Karpas-422 (cell line): ENCODE measurements around a stretch of chr7.

- PRO-cap = no peak
- RAMPAGE, long total RNA = no peak
Measured at GRCh38 chr7:107078394-107079149, 34.1 kb downstream of the PRKAR2B start.

GRCh38 chr7:107234486-107234720 lies 65.6 kb downstream of the HBP1 start:
- PRO-cap = no peak
- RAMPAGE, long total RNA = no peak

GRCh38 chr7:107561150-107561428 lies 2.6 kb downstream of the COG5 start:
- PRO-cap = no peak
- RAMPAGE, long total RNA = no peak

DNA sequence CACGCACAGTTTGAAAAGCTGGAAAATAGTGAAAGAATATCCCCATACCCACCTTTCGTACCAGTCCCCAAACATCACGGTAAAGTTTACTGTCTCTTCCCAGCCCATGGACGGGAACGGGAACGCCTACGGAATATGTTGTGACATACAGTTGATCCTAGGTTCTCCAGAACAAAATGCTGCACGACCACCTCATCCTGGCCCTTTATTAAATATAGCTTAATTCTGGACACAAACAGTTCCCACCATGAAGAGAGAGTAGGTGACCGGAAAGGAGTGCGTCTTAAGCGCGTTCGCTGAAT lies 462 bp upstream of the BCAP29 start:
- PRO-cap = no peak
- RAMPAGE, long total RNA = no peak

DNA sequence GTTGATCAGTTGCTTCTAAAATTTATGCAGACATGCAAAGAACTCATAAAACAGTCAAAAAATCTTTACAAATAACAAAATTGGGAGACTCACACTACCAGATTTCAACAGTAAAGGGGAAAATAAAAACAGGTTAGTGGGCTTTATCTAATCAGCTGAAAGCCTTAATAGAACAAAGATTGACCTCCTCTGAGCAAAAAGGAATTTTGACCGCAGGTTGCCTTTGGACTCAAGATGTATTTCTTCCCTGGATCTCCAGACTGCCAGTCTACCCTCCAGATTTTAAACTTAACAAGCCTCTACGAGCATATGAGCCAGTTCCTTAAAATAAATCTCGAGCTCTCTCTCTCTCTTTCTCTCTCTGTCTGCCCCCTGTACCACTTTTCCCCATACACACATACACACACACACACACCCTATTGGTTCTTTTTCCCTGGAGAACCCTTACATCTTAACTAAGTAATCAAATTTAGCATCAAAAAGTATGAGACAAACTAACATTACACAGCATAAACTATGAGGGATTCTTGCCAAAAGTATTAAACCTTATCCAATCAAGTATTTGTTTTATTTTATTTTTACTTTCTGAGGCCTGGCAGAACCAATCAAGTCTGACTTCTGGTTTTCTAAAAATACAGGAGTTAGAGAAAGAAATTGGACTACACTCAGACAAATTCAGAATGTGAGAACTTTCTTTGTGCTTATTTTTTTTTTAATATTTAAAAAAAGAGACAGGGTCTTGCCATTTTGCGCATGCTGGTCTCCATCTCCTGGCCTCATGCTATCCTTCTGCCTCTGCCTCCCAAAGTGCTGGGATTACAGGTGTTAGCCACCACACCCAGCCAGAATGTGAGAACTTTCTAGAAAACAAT lies 11.4 kb downstream of the BCAP29 start:
- PRO-cap = no peak
- RAMPAGE, long total RNA = no peak

DNA sequence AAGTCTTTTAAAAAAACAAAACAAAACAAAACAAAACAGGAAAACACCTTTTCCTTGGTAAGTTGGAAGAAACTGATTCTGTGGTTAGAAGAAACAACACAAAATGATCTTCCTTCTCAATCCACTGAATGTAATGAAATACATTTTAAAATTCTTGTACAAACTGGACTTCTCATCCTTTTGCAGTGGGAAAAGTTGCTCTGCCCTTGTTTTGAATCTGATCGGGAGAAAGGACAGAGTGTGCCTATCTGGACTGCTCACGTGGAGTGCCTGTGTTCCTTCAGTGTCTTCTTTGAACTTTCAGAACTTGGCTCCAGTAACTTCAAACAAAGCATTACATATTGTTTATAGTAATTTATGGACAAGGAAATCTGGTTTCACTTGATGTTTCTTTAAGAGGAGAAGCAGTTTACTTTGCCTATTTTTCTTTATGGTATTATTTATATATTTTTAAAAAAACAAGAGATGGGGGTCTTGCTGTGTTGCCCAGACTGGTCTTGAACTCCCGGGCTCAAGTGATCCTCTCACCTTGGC lies 17.1 kb downstream of the SLC26A3 start:
- PRO-cap = no peak
- RAMPAGE, long total RNA = no peak

DNA sequence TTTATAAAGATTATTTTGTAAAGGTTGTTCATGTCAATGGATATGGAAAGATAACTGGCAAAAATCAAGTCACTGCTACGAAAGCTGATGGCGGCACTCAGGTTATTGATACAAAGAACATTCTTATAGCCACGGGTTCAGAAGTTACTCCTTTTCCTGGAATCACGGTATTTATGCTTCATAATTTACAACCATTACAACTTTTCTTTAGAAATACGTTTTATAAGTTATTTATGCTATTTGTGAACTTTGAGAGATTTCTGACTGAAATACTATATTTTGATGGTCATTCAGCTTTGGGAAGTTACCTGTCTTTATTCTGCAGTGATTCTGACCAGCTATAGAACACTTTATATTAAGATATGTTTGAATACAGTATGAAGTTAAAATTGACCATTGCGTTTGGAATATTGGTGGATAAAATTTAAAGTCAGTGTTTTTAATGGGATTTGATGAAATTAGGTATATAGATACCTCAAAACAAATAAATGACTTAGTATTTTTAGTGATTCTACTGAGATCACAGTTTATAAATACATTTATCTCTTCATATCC lies 14.4 kb downstream of the DLD start:
- PRO-cap = no peak
- RAMPAGE, long total RNA = no peak

GRCh38 chr7:107933289-107934444 lies 42.7 kb downstream of the DLD start:
- PRO-cap = no peak
- RAMPAGE, long total RNA = no peak

- PRO-cap = no peak
- RAMPAGE, long total RNA = no peak
Measured at GRCh38 chr7:107961235-107962003, 41.5 kb downstream of the LAMB1 start.

DNA sequence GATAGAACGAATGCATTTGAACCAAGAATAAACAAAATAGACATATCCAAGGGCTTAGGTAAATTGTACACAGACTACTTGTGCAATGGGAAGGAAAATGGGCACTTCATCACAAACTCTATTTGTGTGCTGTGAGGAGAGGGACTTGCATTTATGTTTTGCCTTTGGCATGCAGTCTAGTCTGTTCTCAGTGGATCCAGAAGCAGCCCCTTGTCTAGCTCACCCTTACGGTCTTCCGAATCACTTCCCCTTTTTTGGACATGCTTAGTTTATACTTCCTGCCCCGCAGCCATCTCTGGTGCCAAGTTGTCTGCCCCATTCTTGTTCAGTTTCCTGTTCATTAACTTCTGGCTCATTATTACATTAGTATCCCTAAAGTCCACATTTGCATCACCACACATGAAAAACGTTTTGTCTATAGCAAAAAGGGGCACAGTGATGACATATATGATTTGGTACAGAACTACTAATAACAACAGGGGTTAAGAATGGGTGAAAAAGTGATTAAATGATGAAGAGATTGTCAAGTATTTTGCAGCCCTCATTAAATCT lies 161.6 kb downstream of the NRCAM start:
- PRO-cap = no peak
- RAMPAGE, long total RNA = no peak

- PRO-cap = no peak
- RAMPAGE, long total RNA = no peak
Measured at GRCh38 chr7:108514067-108515199, 11.5 kb downstream of the PNPLA8 start.

- PRO-cap = no peak
- RAMPAGE, long total RNA = no peak
Measured at GRCh38 chr7:108525129-108525980, 580 bp downstream of the PNPLA8 start.

DNA sequence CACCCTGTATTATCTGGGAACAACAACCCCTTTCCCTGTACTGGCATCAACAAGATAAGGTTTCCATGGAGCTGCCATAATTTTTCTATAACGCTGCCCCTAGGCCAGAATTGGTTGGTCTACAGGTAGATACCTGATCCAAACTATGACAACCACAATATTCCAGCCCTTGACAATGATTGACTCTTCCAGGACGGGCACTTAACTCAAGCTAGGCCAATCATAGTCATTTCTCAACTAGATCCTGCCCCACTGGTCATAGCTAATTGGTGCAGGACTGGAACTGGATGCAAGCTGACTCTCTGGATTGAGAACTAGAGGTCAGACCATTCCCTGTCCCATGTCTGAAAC lies 218.5 kb upstream of the LRRN3 start:
- PRO-cap = no peak
- RAMPAGE, long total RNA = no peak

DNA sequence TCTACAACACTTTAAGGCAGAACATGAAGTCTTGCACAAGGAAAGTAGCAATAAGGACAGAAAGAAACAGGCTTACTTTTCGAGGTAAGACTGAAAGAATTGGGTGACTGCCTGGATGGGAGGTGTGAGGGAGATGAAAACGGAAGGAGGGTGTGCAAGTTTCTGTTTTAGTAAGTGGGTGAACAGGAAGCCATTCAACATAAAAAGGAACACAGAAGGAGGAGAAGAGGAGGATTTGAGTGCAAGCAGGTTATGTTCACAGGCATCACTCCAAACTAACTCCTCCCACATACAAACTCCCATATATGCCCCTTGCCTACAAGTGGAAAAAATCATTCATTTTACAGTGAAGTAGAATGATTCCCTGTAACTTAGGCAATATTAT lies 77.6 kb upstream of the LRRN3 start:
- PRO-cap = no peak
- RAMPAGE, long total RNA = no peak

DNA sequence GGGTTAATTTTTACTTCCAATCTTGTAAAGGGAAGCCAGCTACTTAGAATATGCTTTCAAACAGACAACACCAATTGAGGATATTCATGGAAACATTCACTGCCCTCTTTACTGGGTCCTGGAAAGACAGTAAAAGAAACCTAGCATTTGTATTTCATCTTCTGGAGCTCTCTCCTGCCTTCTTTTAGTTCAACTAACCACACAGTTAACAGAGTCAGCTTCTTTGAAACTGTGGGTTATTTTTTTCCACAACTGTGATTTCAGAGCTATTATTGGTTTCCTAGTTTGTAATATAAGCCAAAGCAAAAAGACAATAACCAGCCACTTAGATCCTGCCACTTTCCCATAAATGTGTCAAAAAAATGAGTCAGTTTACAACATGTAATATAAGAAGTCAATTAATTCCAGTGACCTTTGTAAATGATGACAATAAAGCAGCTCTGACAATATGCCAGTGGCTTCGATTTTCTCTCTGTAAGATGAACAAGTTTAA lies 1.8 kb downstream of the LRRN3 start:
- PRO-cap = no peak
- RAMPAGE, long total RNA = no peak

DNA sequence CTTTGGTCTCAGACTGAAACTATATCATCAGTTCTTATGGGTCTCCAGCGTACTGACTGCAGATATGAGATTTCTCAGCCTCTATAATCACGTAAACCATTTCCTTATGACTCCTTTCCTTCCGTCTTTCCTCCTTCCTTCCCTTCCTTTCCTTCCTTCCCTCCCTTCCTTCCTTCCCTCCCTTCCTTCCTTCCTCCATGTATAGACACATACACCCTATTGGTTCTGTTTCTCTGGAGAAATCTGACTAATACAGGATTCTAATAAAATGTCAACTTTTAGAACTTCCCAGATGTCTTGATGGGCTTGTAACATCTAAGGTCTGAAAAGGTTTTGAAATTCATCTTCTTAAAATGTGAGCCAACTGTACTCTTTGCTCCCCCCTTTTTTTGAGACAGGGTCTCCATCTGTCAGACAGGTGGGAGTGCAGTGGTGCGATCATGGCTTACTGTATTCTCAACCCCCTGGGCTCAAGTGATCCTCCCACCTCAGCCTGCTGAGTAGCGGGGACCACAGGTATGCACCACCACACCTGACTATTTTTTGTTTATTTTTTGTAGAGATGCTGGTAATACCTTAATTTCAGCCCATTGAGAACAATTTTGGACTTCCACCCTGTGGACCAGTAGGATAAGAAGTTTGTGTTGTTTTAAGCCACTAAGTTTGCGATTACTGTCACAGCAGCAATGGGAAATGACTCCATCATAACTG lies 296.5 kb upstream of the IMMP2L start:
- PRO-cap = no peak
- RAMPAGE, long total RNA = no peak

GRCh38 chr7:112086802-112087208 lies 119.4 kb downstream of the DOCK4 start:
- PRO-cap = no peak
- RAMPAGE, long total RNA = no peak

GRCh38 chr7:112089116-112090288 lies 116.7 kb downstream of the DOCK4 start:
- PRO-cap = no peak
- RAMPAGE, long total RNA = no peak

- PRO-cap = no peak
- RAMPAGE, long total RNA = no peak
Measured at GRCh38 chr7:112245268-112245612, 38.7 kb downstream of the ZNF277 start.

DNA sequence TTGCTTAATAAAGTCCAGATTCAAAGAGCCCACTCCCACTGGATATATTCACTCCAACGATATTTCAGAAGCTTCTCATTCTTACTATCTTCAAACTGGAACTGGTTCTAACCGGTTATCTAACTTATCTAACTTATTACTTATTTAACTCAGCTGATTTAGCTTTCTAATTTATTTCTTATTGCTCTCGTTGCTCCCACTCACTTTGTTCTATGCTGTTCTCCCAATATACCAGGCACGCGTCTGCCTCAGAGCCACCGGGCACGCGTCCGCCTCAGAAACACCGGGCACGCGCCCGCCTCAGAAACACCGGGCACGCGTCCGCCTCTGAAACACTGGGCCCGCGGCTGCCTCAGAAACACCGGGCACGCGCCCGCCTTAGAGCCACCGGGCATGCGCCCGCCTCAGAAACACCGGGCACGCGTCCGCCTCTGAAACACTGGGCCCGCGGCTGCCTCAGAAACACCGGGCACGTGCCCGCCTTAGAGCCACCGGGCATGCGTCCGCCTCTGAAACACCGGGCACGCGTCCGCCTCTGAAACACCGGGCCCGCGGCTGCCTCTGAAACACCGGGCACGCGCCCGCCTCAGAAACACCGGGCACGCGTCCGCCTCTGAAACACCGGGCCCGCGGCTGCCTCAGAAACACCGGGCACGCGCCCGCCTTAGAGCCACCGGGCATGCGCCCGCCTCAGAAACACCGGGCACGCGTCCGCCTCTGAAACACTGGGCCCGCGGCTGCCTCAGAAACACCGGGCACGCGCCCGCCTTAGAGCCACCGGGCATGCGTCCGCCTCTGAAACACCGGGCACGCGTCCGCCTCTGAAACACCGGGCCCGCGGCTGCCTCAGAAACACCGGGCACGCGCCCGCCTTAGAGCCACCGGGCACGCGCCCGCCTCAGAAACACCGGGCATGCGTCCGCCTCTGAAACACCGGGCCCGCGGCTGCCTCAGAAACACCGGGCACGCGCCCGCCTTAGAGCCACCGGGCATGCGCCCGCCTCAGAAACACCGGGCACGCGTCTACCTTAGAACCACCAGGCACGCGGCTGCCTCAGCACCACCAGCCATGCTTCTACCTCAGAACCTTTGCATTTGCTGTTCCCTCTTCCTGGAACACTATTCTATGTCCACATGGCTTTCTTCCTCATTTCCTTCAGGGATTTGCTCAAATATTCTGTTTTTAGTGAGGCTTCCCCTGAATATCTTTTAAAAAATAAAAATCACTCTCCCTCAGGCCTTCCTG lies 58.8 kb upstream of the IFRD1 start:
- PRO-cap = bidirectional peak, plus-strand start at position 1,060 of the sequence, minus-strand start at position 1,091 of the sequence
- RAMPAGE, long total RNA = no peak